ENCODE measurements around a stretch of chr5.

DNA sequence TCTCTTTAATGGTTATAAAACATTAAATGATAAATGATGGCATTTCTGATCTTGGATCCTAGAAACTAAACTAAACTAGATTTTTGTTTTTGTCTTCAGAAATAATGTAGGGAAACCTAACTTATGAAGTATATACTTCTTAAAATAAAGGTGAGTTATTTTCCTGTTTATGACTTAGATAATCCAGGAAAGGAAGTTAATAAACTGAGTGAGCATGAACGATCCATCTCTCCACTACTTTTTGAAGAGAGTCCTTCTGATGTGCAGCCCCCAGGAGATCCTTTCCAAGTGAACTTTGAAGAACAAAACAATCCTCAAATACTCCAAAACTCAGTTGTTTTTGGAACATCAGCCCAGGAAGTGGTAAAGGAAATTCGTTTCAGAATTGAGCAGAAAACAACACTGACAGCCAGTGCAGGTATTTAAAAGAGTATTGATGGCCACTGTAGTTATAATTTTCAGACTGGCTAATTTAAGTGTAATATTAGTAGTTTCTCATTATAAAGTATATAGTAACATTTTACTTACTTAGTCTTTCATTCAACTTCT, 30.1 kb upstream of the ANKDD1B start:
- PRO-cap: no peak

- PRO-cap: no peak
These were observed 469 bp upstream of the ANKDD1B start for GRCh38 chr5:75610707-75611261.

DNA sequence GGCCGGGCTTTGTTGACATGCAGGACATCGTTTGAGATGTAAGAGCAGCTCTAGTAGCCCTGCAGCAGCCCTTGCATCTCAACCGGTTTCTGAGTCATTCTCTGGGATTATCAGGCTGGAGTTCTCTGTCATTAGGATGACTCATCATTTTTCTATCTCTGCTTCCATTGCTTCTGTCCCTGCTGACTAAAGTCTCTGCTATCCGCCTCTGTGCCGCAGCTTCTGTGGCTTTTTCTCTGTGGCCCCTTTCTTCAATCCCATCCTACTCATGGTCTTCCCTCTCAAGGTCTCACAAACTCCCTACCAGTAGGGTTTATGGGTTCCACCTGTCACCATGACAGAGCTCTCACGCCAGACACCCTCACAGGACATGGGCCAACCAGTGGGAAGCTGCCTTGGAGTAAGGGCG, 30.4 kb upstream of the IQGAP2 start:
- PRO-cap: unidirectional peak, minus-strand start at position 91 of the sequence

DNA sequence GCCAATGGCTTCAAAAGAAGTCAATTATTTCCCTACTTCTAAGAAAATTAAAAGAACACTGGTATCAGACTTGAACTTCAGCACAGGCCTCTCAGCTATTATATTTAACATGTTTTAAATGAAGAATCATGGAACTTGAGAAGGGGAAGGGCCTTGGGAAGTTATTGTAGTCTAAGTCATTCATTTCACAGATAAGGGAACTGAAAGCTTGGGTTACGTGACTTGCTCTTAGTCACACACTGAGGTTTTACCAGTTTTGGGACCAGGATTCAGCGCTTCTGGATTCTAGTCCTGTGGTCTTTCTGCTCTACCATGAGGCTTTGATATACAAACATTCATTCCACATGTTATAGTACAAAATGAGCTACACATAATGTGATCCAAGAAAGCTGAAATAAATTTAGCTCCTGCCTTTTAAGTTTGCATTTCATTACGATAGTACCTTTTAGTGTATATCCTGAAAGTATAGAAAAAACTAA, 41.0 kb downstream of the F2RL2 start:
- PRO-cap: no peak

GRCh38 chr5:76636774-76637359, 13.7 kb upstream of the F2RL2 start:
- PRO-cap: no peak

DNA sequence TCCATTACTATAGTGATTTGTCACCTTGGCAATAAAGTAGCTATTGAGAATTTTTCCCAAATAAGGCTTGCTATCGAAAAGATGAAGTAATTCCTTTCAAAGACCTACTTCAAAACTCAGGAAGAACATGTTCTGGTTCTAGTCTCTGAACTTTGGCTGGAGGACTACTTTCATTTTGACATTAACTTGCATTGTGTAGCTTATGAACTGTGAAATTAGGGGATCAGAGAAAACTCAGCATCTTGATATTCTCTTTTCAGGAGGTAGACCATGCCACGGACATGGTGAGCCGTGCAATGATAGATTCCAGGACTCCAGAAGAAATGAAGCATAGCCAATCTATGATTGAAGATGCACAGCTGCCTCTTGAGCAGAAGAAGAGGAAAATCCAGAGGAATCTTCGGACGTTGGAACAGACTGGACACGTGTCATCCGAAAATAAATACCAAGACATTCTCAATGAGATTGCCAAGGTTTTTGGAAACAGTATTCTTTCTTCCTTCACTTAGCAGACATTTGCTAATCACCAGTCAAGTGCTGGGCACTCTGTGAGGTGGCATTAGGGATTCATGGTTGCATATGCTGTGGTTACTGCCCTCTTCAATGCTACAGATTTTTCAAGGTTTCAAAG, 20.6 kb upstream of the F2R start:
- PRO-cap: no peak

GRCh38 chr5:76763099-76763673, 47.3 kb downstream of the F2R start:
- PRO-cap: no peak

- PRO-cap: no peak
These were observed 1.6 kb downstream of the F2RL1 start for GRCh38 chr5:76820408-76820901.

GRCh38 chr5:77055490-77055726, 25.2 kb downstream of the AGGF1 start:
- PRO-cap: no peak

GRCh38 chr5:77087712-77087852, 497 bp upstream of the ZBED3 start:
- PRO-cap: no peak

GRCh38 chr5:77211158-77211849, 824 bp downstream of the PDE8B start:
- PRO-cap: no peak

GRCh38 chr5:77291962-77292754, 81.7 kb downstream of the PDE8B start:
- PRO-cap: no peak

DNA sequence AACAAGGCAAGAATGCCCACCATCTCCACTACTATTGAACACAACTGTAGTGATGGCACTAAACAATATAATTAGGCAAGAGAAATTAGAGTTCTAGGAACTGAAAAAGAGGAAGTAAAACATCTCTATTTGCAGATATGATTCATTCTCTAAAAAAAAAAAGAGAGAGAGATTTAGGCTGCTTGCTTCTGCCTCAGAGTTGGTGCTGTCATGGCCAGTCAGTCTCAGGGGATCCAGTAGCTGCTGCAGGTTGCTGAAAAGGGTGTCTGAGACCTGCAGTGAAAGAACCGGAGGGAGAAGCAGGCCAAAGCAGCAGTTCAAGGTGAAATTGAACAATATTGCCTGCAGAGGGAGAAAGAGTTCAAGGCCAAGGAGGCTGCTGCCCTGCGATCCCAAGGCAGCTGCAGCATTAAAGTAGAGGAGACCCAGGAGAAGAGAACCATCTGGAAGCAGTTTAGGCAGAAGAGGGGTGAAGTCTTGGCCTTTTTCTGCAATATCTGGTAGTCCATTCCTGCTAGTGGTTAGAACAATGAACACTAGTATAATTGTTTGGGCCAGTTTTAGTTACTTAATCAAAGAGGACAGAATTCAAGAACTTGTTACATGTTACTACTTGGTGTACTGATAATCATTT, 72.4 kb downstream of the AP3B1 start:
- PRO-cap: no peak

DNA sequence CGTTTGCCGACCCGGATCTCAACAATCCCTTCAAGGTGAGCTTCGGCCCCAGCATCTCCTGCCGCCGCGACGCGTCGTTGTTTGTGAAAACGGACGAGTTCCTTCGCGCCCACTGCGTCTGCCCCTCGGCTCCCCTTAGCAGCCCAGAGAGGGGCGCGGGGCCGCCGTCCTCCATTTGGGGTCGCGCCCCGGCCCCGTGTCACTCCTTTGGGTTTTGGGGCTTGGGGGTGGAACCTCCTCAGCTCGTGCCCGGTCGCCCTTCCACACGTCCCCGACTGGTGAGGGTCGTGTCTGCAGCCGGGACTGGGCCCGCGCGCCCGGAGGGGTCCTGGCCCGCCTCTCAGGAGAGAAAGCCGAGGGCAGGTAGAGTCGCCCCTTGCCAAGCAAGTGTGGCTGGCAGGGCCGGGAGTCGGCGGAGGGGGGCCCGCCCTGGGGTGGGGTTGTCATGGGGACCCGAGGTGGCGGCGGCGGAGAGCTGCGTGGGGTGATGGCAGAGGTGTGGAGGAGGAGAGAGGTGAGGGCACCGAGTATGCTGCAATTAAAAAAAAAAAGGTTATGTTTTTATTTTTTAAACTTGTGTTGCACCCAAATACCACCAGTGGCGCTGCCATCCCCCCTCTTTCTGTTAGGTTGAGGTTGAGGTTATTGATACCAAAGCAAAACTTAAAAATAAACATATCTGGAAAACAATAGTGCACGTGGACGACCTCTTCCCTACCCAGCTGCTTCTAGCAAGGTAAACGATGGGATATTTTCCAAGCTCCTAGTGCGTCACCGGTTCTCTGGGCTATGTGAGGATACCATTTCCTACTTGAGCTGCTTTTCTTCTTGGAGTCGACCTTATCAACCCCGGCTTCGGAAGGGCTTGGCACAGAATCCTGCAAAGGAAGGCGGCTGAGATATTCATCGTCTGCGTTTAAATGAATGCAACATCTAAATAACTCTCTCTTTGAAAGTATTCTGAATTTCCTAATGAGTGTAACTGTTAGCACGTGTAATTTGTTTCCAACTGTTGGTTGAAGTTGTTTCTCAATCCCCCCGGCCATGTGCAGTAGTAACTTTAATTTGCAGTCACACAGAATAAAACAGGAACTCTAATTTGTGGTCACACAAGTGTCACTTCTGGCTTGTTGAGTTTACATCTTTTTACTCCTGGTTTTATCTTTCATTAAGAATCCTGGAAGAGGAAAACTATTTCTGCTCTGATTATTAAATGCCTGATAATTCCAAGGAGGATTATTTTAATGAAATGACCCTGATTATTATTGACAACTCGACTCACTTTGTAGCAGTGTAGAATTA, 728 bp downstream of the SCAMP1 start:
- PRO-cap: bidirectional peak, plus-strand start at position 819 of the sequence, minus-strand start at position 730 of the sequence

- PRO-cap: no peak
These were observed 140.2 kb downstream of the LHFPL2 start for GRCh38 chr5:78508182-78508862.

DNA sequence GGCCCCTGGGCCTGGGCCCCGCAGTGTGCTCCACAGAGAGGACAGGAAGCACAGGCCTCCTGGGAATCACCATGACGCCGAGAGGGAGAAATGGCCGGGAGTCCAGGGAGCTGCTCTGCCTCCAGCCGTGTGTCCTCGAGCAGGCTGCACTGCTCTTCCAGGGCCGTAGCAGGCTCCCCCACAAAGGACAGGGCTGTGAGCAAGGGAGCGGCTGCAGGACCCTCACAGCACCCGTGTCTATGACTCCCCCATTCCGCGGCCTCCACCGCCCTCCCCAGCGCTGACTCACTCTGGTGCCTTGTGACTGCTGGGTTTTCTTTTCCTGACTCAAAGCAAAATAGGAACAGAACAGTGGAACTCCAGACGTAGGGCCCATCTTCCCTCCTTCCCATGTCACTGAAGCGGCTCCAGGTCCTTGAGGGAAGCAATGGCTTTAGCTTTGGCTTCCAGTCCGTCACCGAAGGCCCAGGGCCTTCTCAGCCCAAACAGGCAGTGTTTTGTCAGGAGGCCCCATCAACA, 114.3 kb downstream of the LHFPL2 start:
- PRO-cap: bidirectional peak, plus-strand start at position 351 of the sequence, minus-strand start at position 235 of the sequence

DNA sequence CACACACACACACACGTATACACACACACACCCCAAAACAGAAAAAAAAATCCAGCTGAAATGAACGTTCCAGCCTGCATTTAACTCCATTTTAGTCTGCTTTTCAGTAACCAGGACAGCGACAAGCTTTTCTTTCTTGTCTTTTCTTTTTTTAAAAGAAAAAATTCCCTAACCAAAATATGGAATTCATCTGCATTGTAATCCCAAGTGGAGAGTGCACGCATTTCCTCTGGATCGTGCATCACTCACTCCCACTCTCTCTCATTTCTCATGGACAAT, 103.9 kb downstream of the LHFPL2 start:
- PRO-cap: no peak

- PRO-cap: no peak
These were observed 76.9 kb downstream of the ARSB start for GRCh38 chr5:78907932-78908804.

GRCh38 chr5:78972963-78973162, 12.2 kb downstream of the ARSB start:
- PRO-cap: no peak

GRCh38 chr5:79143824-79144486, 32.3 kb downstream of the BHMT start:
- PRO-cap: unidirectional peak, plus-strand start at chr5:79144236

Data from gallbladder (tissue), 1 donor.